ENCODE data around the gene OBSCN.

- RRBS: no CpG with 5 or more reads among the region's 15 CpGs
Measured at GRCh38 chr1:228178465-228179609, 13.2 kb downstream of the IBA57 start.

DNA sequence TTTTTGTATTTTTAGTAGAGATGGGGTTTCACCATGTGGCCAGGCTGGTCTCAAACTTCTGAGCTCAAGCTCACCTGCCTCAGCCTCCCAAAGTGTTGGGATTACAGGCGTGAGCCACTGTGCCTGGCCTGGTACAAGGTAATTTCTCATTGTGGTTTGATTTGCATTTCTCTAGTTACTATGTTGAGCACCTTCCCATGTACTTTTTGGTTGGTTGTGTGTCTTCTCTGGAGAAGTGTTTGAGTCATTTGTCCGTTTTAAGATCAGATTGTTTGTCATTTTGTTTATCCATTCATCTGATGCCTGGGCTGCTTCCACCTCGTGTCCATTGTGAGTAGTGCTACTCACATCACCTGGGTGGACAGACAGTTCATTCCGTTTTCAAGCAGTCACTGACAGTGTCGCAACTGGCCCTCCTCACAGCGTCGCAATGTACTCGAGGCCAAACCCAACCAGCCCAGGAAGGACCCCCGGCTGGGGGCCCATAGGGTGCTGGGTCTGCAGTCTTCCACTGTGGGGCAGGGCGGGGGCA is 16.2 kb upstream of the OBSCN start:
- RRBS: no CpG with 5 or more reads among the region's 10 CpGs

DNA sequence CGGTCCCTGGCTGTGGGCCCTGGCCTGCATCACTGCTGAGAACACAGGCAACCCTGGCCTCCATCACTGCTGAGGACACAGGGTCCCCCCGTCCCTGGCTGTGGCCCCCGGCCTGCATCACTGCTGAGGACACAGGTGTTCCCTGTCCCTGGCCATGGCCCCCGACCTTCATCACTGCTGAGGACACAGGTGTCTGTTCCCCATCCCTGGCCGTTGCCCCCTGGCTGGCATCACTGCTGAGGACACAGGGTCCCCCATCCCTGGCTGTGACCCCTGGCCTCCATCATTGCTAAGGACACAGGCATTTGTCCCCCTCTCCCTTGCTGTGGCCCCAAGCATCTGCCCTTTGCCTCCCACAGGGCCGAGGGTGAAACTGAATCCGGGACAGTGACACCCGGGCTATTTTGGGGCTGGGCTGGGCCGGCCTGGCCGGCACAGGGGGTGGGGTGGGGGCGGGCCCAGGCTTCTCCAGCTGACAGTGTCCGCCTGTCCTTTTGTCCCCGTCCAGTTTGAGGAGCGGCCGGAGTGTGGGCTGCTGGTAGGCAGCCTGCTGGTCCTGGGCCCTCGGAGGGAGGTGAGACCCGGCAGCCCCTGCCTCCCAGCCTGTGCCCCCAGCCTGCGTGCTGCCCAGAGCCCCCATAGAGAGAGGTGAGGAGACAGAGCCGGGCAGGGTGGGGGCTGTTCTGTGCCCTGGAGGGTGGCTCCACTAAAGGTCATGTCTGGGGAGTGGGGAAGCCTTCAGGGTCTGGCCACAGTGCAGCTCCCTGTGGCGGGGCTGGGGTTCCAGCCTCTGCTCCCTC is at the start of gene OBSCN:
Gene OBSCN (plus strand): TSS at position 507 of the 800 bp plus-strand sequence.
- RRBS: 11% methylated on average over 8 of the region's 20 CpGs

GRCh38 chr1:228246431-228246952 is 38.6 kb downstream of the OBSCN start:
- RRBS: no CpG with 5 or more reads among the region's 8 CpGs

DNA sequence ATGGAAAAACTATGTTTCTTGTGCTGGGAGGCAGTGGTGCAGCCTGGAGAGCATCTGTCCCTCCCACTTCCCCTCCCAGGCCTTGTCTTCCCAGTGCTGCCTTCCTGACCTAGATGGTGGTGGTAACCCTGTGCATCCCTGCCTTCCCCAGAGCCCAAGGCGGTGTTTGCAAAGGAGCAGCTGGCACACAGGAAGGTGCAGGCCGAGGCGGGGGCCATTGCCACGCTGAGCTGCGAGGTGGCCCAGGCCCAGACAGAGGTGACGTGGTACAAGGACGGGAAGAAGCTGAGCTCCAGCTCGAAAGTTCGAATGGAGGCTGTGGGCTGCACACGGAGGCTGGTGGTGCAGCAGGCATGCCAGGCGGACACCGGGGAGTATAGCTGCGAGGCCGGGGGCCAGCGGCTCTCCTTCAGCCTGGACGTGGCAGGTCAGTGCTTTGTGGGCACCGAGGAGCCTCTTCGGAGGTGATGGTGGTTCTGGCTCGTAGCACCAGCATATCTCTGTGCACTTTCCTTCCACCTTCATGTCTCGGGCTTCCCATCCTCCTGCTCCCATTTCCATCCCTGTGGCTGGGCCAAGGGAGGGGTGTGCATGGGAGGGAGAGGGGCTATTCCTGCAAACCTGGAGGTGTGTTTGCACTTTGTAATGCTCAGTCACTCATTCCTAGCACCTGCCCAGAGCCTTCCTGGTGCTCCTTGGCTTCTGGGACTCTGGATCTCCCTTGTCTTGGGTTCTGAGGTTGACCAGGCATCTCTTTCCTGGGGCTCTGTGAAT is 42.2 kb downstream of the OBSCN start:
- RRBS: no CpG with 5 or more reads among the region's 20 CpGs

DNA sequence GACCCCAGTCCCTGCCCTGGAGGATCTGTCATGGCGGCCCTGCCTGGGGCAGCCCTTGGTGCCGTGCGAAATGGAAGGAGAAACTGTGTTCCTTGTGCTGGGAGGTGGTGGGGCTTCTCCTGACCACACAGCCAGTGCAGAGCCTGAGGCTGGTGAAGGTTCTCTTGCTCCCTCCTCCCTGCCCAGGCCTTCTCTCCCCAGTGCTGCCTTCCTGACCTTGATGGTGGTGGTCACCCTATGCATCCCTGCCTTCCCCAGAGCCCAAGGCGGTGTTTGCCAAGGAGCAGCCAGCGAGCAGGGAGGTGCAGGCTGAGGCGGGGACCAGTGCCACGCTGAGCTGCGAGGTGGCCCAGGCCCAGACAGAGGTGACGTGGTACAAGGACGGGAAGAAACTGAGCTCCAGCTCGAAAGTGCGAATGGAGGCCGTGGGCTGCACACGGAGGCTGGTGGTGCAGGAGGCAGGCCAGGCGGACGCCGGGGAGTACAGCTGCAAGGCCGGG is 56.1 kb downstream of the OBSCN start:
- RRBS: no CpG with 5 or more reads among the region's 18 CpGs

- RRBS: no CpG with 5 or more reads among the region's 40 CpGs
Measured at GRCh38 chr1:228276877-228277775, 69.3 kb downstream of the OBSCN start.

DNA sequence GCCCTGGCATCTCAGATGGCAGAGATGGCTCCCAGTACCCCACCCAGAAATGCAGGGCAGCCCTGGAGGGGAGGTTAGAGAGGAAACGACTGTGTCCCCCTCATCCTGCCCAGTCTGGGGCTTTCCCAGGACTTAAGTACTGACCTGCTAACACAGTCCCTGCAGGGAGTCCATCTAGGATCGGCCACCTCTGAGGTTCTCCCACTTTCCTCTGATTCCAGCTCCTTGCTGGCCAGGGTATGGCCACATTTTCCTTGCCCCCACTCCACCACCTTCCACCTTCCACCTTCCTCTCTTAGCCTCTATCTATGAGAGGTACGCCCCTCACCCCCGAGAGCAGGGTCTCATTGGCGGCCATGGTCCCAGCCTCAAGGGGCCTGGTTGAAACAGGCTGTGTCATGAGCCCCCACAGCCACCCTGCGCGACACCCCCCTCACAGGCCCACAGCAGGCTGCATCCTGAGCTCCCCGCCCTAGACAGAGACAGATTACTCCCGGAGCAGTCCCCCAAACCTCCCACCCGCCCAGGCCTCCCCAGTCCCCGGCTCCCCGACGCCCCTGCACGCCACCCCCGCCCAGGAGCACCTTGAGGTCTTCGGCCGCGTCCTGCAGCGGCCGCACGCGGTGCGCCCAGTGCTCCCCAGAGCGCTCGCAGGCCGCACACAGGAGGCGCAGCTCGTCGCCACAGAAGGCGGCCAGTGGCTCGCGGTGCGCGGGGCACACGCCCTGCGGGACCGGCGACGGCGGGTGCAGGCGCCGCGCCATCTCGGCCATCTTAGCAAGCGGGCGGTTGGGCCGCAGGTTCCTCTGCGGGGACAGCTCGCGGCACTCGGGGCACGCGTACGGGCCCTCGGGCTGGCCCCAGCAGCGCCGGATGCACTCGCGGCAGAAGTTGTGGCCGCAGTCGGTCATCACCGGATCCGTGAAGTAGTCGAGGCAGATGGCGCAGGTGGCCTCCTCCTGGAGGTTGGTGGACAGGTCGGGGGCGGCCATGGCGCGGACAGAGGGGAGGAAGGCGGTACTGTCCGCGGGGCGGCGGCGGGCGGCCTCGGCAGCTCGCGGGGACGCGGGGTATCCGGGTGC is 724 bp downstream of the TRIM11 start:
- RRBS: 2% methylated on average over 9 of the region's 82 CpGs

DNA sequence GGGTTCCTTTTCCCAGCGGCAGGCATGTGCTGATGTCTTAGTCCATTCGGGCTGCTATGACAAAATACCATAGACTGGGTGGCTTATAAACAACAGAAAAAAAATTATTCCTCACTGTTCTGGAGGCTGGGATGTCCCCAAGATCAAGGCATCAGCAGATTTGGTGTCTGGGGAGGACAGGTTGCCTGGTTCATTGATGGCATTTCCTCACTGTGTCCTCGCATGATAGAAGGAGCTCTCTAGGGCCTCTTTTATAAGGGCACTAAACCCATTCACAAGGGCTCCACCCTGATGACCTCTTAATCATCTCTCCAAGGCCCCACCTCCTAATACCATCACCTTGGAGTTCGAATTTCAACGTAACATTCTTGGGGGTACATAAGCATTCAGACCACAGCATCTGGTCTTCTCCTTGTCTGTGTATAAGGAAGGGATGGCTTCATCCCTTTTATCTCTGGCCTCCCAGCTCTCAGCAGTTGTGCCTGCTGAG is 75.5 kb downstream of the RHOU start:
- RRBS: no CpG with 5 or more reads among the region's 5 CpGs

DNA sequence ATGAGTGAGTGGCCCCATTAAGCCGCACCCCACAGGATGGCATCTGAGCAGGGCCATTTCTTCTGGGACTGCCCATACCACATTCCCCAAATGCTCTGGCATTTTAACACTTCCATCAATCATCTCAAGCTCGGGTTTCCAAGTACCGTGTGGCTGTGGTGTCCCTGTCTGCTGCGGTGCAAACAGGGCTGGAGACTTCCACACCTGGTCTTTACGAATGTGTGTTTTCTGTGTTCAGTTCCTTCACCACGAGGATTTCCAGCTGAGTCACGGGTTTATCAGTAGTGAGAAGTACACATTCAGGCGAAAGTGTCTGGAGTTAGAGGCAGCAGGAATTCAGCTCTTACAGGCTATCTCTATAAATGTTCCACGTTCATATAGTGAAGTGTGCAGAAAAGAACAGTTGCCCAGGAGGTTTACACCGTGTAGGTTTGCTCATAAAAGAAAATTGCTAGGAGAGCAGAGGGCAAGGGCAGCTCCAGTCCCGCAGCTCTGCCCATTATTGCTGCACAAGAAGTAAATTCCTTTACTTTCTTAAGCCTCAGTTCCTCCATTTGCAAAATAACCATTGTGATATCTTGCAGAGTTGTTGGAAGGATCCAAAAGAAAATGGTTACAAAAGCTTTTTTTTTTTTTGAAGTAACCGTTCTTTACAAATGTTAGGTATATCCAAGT is 195.4 kb downstream of the RHOU start:
- RRBS: no CpG with 5 or more reads among the region's 12 CpGs

GRCh38 chr1:228964044-228965061 is 229.1 kb downstream of the RHOU start:
- RRBS: no CpG with 5 or more reads among the region's 11 CpGs

GRCh38 chr1:229019351-229020328 is 251.3 kb upstream of the RAB4A start:
- RRBS: no CpG with 5 or more reads among the region's 11 CpGs

DNA sequence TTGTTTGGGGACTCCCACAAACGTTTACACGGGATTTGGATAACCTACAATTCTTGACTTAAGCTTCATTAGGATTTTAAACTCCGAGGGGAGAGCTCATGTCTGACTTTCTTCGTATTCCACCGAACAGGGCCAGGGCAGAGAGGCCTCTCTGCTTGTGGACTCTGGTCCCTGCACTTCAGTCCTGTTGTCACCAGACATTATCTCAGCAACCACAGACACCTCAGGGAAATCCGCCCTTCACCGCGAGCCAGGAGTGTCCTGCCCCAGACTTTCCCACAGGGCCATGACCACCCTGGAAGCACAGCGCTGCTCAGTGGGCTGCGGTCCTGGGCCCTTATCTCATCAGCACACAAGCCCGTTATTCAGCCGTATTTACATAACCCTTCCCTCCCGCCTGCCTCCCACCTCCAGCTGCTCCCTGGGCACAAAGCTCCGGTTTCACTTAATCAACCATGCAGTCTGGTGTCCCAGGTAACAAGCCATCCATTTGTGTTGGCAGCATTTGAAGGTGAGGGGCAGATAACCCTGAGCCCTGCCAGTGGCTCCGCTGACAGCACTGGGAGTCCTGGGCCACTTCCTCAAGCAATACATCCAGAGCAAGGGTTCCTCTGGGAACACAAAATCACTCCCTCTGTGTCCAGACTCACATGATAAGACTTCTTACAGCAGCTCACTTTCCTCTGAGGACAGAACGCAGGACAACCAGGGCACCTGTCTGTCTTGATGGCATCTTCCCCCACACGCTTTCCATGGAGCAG is 122.7 kb upstream of the RAB4A start:
- RRBS: no CpG with 5 or more reads among the region's 17 CpGs

DNA sequence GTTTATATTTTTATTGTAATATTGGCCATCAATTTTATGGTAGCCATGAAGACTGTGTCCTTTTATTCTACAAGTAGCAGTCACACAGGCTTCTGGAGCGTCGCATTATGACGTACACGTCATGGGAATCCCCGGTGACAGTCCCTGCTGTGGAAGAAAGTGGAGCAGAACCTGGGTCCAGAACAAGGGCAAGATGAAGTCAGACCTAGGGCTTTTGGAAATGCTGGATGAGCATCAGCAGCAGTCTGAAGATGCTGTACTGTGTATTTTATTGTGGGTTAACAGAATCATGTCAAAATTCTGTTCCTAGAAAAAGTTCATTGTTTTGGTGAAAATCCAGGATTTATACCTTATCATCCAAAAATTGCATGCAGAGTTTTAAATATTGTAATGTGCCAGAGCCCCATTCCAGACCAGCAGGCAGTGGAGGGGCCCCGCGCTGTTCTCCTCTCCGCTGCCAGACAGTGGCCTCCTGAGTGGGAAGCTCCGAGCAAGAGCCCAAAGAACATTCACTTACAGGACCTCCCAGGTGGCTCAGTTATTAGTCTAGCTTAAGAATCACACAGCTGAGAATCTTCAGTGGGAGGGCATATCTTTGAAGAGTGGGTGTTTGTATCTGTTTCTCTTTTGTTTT is 29.7 kb downstream of the CCSAP start:
- RRBS: no CpG with 5 or more reads among the region's 9 CpGs

DNA sequence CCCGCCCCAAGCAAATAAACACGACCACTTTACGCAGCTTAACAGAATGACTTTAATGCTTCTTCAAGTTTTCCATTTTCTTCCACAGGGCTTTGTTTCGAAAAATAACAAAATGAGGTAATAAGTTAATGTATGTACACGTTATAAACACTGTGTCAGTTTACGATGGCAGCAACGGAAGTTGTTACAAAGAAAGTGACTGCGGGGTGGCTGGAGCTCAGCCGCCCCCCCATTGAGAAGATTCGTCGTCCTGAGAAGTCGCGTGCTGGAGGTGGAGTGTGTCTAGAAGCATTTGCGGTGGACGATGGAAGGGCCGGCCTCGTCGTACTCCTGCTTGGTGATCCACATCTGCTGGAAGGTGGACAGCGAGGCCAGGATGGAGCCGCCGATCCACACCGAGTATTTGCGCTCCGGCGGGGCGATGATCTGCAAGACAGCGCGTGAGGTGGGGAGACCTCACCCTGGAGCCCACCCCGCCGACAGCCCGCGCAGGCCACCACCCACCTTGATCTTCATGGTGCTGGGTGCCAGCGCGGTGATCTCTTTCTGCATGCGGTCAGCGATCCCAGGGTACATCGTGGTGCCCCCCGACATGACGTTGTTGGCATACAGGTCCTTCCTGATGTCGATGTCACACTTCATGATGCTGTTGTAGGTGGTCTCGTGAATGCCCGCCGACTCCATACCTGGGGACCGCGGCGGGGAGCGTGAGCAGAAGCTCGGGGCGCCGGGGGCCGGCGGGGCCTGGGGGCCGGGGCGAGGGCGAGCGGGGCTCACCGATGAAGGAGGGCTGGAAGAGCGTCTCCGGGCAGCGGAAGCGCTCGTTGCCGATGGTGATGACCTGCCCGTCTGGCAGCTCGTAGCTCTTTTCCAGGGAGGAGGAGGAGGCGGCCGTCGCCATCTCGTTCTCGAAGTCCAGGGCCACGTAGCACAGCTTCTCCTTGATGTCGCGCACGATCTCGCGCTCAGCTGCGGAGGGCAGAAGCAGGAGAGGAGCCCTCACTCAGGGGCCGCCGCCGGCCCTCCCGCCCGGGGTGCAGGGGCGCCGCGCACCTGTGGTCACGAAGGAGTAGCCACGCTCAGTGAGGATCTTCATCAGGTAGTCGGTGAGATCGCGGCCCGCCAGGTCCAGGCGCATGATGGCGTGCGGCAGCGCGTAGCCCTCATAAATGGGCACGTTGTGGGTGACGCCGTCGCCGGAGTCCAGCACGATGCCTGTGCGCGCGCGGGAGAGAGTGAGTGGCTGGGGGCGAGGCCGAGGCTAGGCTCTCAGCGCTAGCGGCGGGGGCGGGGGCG is 2.2 kb downstream of the ACTA1 start:
- RRBS: 2% methylated on average over 7 of the region's 113 CpGs

DNA sequence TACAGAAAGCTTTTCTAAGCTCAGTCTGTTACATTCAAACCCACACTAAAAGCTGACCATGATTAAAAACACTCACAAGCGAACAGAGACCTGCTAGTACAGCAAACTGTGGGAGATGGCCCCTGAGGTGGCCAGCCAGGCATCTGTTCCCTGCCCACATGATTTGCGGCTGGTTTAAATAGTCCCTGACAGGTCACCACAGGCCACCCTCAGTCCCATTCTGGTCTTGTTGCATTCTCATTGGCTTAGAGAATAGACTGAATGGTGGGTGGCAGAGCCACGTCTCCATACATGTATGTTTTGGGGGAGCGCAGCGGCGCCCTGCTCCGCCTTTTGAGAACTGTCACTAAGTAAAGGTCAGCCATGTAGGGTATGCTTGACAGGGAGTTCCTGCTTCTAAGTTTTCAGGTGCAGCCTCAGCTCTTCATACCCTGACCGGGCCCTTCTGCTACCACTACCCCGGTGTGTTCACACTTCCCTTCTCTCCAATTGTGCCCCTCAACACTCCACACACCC is 2.4 kb upstream of the ACTA1 start:
- RRBS: no CpG with 5 or more reads among the region's 9 CpGs

GRCh38 chr1:229581779-229582634 is 23.5 kb upstream of the ABCB10 start:
- RRBS: no CpG with 5 or more reads among the region's 11 CpGs

GRCh38 chr1:229597274-229597752 is 28.6 kb downstream of the TAF5L start:
- RRBS: no CpG with 5 or more reads among the region's 7 CpGs

DNA sequence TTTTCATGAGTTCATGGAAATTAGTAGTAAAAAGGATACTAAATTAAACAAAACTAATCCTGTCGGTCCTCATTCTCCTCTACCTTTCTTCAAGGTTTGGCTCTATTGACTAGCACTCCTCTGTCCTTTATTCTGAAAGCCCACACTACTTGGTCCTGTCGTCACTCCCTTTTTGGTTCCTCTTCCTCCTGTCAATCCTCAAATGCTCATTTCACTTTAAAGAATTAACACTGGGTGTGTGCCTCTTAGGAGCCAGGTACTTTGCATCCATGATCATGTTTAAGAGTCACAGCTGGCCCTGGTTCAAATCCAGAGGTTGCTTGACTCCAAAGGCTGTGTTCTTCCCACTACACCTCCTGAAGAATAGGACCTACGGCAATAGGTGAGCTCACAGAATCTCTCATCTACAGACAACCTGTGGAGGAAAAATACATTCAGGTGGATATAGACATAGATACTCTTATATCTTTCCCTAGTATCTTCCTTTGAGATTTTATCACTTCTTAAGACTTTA is 19.4 kb downstream of the TAF5L start:
- RRBS: no CpG with 5 or more reads among the region's 3 CpGs

DNA sequence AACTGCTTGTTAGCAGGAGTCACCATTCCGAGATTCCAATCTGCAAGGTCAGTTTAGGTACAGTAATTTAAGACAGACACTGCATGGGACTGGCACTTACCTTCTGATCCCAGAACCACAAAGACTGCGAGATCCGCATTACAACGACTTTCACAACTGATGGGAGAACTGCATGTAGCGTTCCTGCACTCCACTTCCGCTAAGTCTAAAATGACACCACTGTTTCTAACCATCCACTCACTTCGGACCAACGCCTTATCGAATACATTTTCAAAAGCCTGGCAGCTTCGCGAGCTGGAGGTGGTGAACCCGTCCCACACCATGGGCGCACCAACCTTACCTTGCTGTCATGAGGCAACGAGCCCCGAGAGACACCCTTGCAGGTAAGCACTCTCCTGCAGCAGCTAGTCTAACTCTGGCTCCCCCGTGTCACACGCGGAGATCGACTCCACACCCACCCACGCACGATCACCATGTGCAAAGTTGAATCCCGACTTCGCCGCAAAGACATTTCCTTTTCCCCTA is 903 bp downstream of the TAF5L start:
- RRBS: no CpG with 5 or more reads among the region's 24 CpGs